Tongue (tissue), 2 donors: ENCODE data around the gene IGFBP4.

- RAMPAGE, long total RNA = no peak
Measured at GRCh38 chr17:39709470-39710608, 10.0 kb downstream of the ERBB2 start.

- RAMPAGE, long total RNA = no peak
Measured at GRCh38 chr17:39753799-39754779, 16.4 kb downstream of the GRB7 start.

- RAMPAGE, long total RNA = no peak
Measured at GRCh38 chr17:39904535-39905162, 13.8 kb downstream of the GSDMB start.

GRCh38 chr17:39972155-39972780 lies 8.3 kb upstream of the PSMD3 start:
- RAMPAGE, long total RNA = no peak

- RAMPAGE, long total RNA = no peak
Measured at GRCh38 chr17:40021390-40021802, 6.2 kb downstream of the CSF3 start.

GRCh38 chr17:40056572-40057001 lies 2.4 kb upstream of the MED24 start:
- RAMPAGE, long total RNA = no peak

DNA sequence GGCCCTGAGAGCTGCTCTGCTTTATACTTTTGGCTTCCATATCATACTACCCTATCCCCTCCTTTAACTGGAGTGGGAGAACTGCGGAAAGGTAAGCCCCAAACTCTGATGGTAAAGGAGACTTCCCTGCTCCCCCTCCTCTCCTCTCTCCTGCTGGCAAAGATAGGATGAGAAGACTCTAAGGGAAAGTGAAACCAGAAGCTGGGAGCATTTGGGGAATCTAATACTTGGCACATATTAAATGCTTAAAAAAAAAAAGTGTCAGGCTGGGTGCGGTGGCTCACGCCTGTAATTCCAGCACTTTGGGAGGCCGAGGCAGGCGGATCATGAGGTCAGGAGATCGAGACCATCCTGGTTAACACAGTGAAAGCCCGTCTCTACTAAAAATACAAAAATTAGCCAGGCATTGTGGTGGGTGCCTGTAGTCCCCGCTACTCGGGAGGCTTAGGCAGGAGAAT lies 4.2 kb upstream of the MED24 start:
- RAMPAGE, long total RNA = no peak

GRCh38 chr17:40086691-40087392 lies 13.5 kb downstream of the NR1D1 start:
- RAMPAGE, long total RNA = no peak

DNA sequence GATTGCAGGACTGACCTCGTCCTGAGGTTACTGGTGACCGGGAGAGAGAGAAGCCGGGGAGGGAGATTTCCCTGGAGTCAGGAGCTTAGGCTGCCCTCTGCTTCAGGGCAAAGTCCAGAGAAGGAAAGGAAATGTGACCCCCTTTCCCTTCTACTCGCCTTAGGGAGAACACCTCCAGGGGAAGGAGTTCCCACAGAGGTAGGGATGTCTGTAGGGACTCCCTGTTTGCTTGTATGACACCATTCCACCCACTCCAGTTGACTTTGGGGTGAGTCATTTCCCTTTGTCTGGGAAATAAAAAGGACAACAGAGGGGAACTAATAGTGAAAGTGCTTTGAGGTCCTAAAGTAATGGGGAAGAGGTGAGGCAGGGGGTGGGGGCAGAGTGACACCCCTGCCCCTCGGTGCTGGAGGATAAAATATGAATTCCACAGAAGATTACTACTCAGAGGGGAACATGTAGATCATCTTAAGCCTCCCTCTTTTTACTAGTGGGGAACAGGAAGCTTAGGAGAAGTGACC lies 724 bp upstream of the NR1D1 start:
- RAMPAGE, long total RNA = no peak

GRCh38 chr17:40176014-40176802 lies 1.1 kb upstream of the RAPGEFL1 start:
- RAMPAGE, long total RNA = no peak

DNA sequence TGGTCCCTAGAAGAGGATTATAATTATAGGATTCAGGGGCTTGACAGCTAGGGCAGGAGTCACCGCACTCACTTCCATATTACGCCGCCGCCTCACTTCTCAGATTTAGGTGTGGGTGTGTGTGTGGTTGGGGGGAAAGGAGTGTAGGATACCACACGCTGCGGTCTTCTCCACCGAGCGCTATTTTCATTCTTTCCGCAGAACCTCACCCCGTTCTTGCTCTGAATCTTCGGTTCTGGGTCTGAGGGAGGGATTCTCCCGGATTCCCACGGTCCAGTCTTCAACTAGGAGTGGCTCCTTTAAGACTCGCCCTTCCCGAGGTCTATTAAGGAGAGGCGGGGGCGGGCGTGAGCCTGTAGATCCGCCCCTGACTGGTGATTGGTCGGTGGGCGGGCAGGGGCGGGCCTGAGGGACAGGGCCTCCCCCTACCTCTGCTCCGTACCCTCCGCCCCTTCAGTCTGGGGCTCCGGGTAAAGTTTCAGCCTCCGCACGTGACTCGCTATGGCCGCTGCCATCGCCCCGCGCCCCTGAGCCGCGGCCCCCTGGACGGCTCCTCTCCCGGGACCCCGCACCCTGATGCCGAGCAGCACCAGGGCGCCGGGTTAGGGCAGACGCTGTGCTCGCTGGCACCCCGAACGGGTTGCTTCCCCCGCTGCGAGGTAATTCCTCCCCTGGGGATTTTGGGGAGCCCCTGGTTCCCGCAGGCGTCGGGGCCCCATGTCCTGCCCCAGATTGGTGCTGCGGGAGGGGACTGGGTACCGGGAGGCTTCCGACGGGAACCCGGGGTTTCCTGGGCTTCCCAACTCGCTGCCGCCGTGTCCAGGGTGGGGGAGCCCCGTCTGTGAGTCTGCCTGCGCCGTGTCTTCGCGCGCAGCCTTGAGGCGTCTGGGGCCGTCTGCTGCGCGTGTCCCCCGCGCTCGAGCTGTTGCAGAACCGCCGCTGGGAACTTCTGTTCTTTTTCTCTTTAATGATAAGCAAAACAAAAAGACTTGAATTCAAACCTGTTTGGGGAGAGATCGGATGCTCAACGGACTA lies 9.1 kb downstream of the RARA start:
- RAMPAGE, long total RNA = start-site peak on the plus strand centred at position 489 of the sequence, 97 bp wide, 30 and 16 reads in 2 replicates

DNA sequence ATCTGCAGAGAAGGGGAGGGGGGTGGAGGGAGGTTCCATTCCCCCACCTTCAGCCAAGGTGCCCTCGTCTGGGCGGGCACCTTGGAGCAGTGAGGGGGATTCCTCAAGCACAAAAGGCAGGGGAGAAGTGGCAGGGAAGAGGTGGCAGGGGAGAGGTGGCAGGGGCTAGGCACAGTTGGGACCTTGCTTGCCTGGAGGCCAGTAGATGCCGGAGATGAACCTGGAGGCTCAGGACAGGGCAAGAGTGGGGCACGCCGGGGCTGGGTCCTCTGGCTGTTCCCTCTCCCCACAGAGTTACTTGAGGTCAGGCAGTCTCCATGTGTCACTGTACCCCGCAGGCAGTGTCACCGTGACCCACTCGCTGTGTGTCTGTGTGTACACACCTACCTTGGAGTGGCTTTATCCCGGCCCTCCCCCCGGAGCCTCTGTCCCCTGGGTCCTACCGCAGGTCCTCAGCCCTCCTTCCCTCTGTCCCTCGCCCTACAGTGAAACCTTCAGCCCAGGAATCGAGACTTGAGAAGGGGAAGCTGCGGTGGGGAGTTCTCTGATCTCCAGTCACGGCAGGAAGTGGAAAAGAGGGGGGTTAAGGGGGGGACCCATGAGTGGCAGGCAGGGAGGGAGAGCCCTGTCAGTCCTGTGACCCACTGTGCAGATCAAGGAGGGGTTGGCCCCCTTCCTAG lies 13.3 kb downstream of the RARA start:
- RAMPAGE, long total RNA = no peak

GRCh38 chr17:40351131-40351660 lies 13.3 kb downstream of the GJD3 start:
- RAMPAGE, long total RNA = no peak

GRCh38 chr17:40443100-40444113 lies at the start of gene IGFBP4:
IGFBP4 (plus strand) TSS chr17:40443450.
- RAMPAGE, long total RNA = no peak

GRCh38 chr17:40445109-40445780 lies 2.0 kb downstream of the IGFBP4 start:
- RAMPAGE, long total RNA = no peak

- RAMPAGE, long total RNA = no peak
Measured at GRCh38 chr17:40459776-40460404, 16.6 kb downstream of the IGFBP4 start.

DNA sequence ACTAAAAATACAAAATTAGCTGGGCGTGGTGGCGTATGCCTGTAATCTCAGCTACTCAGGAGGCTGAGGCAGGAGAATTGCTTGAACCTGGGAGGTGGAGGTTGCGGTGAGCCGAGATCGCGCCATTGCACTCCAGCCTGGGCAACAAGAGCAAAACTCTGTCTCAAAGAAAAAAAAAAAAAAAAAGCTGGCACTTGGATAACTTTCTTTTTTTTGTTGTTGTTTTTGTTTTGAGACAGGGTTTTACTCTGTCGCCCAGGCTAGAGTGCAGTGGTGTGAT lies 22.1 kb downstream of the IGFBP4 start:
- RAMPAGE, long total RNA = no peak

GRCh38 chr17:40498133-40498380 lies 3.4 kb downstream of the TNS4 start:
- RAMPAGE, long total RNA = no peak

DNA sequence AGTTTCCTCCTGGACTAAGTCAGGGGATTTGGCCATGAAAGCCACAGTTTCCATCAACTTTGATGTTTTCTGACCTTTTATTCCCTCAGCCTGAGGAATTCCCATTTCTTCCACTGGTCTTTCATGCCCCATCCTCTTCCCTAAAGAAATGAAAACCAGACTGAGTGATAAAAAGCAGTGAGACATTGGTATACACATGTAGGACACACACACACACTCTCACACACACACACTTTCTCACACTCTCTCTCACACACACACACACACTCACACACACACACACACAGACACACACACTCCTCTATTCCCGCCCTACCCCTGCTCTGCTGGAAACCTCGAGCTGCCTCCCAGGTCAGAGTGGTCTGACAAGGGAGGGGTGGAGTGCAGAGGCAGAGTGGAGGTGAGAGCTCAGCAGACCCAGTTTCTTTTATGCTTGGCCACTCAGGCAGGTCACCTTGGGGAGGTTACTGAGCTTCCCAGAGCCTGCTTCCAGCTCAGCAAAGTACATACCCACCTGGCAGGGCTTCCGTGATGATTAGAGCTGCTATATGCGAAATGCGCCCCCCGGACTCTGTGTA lies 30.8 kb downstream of the CCR7 start:
- RAMPAGE, long total RNA = no peak

GRCh38 chr17:40538030-40539033 lies 26.9 kb downstream of the CCR7 start:
- RAMPAGE, long total RNA = no peak